Pulmonary lymph node (tissue), 1 donor: ENCODE results near the gene IRAG1.

GRCh38 chr11:10563621-10564552 lies 4.6 kb downstream of the LYVE1 start:
- PRO-cap: no peak

GRCh38 chr11:10573462-10574235 lies 5.2 kb upstream of the LYVE1 start:
- PRO-cap: no peak

DNA sequence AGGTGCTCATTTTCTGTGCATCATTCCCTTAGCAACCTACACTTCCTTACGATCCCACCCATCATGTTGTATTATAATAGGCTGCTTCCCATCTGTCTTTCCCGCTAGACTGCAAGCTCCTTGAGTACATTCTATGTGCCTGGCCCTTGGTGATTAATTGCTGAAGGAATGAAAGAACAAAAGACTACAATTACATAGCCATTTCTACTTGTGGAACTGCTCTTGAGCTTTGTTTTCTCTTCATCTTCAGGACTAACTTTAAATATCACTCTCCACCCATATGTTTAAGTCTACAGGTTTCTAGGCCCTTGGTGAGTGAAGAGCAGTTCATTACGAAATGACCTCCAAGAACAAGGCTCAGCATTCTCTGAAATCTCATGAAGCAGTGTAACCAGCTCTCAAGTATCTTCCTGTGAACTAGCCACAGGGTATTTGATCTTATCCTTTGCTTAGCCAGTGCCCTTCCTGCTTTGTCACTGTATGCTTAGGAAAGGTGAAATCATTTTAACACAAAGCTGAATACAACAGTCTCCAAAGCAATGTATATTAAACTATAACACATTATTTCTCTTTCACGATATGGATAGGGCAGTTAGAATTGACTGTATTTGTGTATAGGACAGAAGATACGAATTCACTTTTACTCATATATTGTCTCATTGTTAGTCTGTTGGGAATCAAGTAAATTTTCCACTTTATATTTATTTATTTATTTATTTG lies 20.4 kb upstream of the LYVE1 start:
- PRO-cap: no peak

DNA sequence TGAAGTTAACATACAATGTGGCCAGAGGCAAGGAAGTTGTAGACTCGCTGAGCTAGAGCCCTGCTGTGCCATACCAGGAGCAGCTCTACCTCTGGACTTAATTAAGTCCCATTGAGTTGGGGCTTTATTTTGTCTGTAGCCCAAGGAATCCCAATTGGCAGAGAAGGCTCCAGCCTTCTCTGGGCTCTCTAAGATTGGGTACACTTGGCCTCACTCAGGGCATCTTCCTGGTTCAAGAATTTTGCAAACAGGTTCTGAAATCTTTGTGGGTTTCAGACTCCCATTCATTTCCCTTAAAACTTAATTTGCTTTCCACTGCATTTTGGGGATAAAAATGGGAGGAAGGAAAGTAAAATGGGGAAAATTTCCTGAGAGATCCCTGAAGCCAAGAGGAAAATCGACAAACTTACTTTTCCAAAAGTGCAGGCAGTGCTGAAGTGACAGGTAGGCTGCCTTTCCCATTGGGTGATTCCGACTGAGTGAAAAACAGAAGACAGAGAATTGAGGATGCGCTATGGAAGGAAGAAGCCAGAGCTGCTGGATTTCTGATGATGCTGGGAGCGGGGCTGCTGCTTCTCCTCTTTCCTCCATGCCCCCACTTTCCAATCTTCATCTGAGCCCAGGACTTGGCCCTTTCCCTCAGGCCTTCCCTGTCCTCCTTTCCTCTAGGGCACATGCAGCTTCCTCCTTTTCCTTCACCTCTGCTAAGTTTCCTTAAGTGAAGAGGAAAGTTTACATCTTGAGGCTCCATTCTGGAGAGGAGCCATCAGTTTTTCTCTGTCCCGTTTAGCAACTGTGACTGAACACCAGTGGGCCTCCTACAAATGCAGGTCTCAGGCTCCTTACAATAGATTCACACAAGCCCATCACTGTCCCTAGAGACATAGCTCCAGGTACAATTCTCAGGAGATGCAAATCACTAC lies 22.9 kb upstream of the LYVE1 start:
- PRO-cap: no peak

DNA sequence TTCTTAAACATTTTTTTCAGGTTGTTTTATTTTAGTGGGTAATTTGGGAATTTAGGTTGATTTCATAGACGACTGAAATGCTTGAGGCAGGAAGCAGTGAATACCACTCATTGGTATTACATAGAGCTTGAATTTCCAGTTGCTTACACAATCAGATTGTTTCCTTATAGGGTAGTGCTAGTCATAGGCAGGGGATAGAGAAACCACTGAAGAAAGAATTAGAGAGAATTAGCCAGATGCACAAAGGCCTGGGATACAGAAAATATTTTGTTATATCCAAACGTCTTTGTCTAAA lies 23.9 kb upstream of the LYVE1 start:
- PRO-cap: no peak

DNA sequence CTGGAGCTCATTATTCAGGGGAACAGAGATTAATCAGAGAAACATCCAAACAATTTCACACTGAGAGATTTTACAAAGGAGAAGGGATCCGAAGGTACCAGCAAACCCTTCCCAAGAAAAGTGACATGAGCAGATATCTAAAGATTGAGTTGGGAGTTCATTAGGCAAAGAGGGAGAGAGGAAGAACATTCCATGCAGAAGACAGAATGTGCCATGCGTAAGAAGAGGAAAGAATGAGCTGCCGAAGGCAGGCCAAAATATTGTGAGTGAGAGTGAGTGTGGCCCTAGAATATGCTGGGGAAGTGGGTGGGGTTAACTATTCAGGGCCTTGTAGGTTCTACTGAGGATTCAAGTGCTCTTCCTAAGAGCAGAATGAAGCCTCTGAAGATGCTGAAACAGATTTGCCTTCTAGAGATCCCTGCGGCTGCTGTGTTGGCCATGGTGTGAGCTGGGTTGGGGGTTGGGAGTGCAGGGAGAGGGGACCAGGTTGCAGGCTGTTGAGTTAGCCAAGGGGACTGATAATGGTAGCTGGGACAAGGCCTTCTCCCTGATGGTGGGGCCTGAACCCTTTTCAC lies 50.1 kb upstream of the LYVE1 start:
- PRO-cap: no peak

GRCh38 chr11:10640091-10640716 lies 53.4 kb downstream of the IRAG1 start:
- PRO-cap: bidirectional peak, plus-strand start at chr11:10640467, minus-strand start at chr11:10640324

- PRO-cap: no peak
Measured at GRCh38 chr11:10691061-10691725, 2.4 kb downstream of the IRAG1 start.

DNA sequence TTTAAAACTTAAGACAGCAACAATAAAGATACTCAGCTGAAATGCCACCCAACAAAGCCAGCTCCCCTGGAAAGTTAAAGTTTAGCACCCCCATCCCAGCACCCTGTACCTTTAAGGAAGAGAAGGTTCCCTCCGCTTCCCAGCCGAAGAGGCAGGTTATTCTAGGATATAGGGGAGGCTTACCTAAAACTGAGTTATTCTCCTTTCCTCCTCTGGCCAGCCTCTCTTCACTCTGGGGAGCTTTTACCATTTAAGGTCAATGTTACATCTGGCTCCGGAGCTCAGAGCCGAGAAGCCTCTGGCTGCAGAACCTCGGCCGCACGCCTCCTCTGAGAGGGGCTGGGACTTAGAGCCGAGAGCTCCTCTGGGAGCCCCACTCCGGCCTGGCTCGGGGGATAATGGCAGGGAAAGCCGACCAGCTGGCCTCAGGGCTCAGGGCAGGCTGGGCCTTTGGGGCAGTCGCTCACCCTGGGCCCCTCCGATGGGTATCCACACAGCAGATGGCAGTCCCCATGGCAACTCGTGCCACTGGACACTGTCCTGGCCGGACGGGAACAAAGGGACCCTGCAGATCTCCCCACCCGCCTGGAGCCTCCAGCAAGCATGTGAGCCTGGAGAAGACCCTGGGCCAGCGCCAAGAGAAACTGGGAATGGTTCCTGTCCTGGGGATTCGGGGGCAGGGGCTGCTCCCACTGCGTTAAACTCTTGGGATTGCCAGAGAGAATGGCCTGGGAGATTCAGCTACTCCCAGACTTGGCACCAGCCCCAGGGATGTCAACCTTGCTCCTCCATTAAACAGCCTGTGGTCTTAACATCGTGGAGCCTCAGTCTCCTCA lies at the start of gene IRAG1:
IRAG1 (minus strand) TSS at position 403 of the 836 bp plus-strand sequence.
- PRO-cap: bidirectional peak, plus-strand start at position 277 of the sequence, minus-strand start at position 224 of the sequence; bidirectional peak, plus-strand start at position 332 of the sequence, minus-strand start at position 331 of the sequence; unidirectional peak, minus-strand start at position 530 of the sequence

GRCh38 chr11:10770283-10770779 lies 19.3 kb downstream of the CTR9 start:
- PRO-cap: no peak

GRCh38 chr11:10773928-10774282 lies 22.9 kb downstream of the CTR9 start:
- PRO-cap: no peak

DNA sequence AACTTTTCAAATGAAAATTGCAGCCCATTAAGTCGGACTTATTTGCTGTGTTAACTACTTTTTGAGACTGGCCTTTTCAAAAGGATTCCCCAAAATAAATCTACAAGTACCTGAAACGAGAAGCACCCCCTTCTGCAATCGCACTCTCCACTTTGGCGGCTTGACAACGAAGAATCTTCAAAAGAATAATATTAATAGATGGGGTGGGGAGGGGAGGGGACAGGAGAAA lies 1.7 kb downstream of the EIF4G2 start:
- PRO-cap: no peak

DNA sequence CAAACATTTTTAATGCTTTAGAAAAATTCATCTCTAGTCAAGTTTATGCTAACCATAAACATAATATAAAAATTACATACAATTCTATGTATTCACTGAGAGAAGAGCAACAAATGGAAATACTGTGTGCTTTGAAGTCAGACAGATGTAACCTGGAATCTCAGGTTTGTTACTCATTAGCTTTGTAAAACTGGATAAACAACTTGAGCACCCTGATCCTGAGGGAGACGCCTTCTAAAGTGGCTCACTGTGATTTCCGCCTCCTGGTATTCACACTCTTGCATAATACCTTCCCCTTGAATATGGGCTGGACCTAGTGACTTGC lies 15.1 kb downstream of the ZBED5 start:
- PRO-cap: no peak

- PRO-cap: unidirectional peak, plus-strand start at chr11:10899225; bidirectional peak, plus-strand start at chr11:10900061, minus-strand start at chr11:10899864
Measured at GRCh38 chr11:10899036-10899947, 41.4 kb upstream of the ZBED5 start.

DNA sequence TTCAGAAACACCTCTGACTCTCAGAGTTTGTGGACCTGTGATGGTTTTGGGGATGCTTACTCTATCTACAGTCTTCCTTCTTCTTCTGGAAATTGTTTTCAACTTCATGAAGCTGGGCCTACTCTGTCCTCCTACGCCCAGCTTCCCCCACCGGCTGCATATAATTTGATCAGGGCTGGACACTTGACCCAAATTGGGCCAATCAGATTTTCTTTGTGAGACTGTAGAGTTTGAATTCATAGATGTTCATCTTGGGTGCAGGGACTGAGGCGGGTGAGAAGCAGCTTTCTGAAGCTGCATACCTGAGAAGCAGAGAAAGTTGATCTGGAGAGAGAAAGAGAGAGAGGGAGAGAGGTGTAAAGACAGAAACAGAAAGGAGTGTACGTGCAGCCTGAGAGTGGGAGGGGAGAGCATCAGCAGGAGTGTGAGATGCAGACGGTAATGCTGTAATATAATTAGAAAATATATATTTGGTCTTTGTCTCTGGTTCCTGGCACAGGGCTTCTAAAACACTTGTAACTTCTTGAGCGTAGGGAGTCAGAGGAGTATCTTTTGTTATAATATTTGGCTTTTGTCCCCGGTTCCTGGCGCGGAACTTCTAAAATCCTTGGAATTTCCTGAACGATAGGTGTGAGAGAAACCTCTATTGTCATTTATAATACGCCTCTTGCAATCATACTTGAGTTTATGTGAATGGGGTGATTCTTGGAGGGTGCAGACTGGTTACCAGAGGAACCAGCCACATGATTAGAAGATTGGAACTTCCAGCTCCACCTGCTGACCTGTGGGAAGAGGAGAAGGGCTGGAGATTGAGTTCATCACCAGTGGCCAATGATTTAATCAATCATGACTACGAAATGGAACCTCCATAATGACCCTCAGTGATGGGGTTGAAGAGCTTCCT lies 53.9 kb upstream of the ZBED5 start:
- PRO-cap: no peak

DNA sequence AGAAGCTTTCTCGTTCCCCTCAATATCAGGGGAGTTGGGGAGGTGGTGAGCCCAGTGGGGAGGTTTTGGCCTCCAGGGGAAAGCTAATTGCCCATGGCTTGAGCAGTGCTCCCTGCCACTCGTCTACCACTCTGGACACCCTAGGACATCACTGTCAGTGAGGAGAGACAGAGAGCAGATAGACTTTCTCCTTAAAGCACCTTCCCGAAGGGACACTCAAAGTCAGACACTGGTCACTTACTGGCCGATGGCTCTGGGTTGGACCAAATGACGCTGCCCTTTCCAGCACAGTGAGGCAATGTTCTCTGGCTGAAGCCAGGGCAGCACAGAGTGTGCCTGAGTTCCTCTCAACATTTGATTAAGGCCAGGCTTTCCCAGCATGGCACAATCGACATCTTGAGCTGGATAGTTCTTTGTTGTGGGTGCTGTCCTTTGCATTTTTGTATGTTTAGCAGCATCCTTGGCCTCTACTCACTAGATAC lies 206.3 kb downstream of the CSNK2A3 start:
- PRO-cap: no peak

DNA sequence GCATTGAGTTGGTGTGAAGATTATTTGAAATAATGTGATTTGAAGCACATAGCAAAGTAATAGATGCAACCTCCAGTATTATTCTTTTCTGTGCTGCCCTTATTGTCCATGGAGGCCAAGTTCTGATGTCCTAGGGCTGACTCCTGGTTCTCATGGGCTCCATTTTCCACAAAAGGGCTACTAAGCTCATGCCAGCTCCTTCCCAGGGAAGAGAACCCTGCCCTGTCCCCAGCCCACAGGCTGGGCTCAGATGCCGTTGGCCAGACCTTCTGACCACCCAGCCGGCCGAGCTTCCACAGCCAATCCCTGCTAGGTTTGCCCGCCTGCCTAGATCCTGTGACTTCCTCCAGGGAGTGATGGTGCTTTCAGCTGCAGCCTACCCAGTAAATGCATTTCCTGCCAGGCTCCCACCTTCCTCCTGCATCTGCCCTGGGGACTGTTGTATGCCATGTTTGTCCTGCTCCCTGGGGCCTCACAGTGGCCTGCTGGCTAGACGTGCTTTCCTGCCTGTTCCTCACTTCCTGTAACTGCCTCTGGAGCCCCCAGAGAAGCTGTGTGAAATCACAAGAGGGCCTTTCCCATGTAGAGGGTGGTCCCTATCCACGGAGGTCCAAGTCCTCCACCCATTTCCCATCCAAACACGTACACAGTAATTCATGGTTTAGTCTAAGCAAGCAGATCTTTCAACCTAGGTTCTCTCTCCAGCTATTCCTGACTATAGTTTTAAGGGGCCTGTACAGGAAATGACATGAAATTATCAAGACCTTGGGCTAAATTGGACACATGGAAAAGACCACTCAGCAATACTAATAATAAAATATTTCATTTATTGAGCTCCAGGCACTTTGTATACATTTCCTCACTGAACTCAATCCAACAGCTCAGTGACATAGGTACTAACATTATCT lies 86.2 kb downstream of the GALNT18 start:
- PRO-cap: no peak

DNA sequence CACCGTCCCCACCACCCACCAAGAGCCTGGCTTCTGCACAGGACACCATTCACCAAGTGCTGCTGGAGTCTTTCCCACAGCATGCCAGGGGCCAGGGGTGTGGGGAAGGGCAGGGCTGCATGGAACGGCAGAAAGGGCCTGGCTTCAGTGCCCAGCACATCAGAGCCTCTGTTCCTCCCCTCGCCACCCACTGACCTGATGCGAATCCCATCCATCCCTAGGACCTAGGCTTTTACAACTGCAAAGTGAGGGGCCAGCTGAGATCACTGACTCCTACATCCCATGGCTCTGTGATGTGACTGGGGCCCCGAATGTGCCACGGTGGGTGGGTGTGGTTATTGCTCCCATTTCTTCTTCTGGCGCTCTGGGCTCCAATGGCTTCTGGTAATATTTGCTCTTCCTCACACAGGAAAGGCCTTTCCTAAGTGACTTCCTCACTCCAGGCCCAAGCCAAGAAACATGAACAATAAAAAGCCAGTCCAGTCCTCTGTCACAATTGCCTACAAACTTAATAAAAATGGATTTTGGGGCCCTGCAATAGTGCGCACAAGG lies 78.3 kb downstream of the GALNT18 start:
- PRO-cap: no peak

GRCh38 chr11:11810598-11811144 lies 31.1 kb upstream of the USP47 start:
- PRO-cap: no peak

- PRO-cap: unidirectional peak, plus-strand start at chr11:11841301
Measured at GRCh38 chr11:11840940-11841607, 698 bp upstream of the USP47 start.